Left colon (tissue), 1 donor: ENCODE measurements around a stretch of chr3.

DNA sequence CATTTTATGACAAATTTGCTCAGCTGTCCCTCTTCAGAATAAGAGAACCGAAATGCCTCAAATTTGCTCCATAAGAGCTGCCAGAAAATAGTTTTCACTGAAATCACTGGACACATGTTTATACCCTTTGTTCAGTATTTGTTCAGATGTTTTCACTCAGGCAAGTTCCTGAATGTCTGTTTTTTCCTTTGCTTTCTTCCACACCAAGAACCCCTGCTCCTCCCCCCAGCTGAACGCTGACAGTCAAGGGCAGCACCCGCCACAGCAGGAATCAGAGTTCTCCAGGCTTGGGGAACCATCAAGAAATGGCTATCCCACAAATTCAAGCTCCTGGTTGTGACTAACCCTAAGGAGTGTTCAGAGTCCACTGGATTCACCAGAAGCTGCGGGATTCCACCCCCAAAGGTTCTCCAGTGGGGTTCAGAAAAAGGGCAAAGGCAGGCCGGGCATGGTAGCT is 60.3 kb downstream of the XXYLT1 start:
- PRO-cap: no peak

DNA sequence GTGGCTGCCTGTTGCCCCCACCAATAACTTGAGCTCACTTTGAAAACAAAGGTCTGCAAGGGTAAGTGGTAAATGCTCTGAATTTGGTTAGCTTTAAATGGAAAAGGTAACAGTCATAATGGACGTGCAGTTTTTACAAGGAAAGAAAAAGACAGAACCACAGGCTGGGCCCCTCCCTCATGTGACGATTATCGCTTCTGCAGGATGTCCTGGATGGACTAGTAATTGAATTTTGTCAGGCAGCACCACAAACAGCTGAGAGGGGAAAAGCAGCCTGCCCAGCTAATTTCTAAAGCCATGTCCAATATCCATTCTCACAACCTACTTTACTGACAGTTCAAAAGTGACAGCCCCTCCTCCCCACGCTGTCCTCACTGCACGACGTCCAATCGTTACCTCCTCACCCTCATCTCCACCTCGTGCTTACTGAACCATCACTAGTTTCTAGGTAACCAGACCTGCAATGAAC is 27.3 kb downstream of the XXYLT1 start:
- PRO-cap: no peak

- PRO-cap: no peak
Observed at GRCh38 chr3:195329435-195330589, 58.9 kb upstream of the XXYLT1 start.

- PRO-cap: no peak
Observed at GRCh38 chr3:195393892-195394464, 48.8 kb downstream of the ACAP2 start.

DNA sequence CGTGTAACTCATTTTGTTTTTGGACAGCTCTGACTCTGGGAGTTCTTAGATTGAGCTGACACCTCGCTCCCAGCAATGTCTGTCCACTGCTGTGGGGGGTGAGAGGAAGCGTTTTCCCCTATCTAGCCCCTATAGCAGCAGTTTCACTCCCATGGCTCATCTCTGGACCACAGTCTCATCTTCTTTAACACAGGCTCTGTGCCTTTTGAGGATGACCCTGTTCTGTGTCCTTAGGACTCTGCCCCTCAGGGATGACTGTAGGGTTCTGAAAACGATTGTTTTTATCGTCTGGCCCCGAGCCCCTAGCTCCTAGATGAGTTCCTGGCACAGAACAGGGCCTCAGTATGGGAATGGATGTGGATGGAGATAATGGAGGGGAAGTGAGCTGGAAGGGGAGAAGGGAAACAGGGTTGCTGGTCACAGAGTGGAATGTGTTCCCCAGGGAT is 1.2 kb upstream of the PPP1R2 start:
- PRO-cap: no peak

DNA sequence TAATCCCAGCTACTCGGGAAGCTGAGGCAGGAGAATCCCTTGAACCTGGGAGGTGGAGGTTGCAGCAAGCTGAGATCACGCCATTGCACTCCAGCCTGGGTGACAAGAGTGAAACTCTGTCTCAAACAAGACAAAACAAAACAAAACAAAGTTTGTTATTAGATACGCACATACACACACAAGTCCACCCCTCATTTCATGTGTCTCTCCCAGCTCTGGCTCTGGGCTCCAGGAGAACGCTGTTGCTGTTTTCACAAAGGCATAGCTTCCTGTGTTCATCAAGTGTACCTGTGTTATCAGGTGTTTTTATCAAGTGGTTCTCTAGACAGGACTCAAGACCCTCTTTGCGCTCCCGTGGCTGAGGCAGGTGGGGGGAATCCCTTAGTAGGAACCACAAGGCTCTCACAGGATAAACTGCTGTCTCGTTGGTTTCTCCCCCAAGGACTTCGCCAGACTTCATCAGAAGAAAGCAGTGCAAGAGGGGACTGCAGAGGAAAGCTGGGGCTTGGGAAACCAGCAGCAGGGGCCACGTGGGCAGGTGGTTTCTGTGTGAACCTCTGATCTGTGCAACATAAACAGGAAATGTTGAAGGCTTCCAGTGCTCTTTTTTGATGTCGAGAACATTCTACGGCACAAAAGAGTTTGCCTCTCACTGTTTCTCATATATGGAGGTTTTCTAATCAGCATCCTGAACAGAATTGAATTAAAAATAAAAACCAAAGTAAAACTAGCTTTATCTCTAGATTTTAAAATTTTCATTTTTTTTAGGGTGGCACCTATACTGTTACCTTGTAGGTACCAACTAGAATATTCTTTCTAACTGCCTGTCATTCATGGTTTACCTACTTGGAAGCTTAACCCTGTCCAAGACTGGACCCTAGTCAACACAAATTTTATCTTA is 7.0 kb upstream of the PPP1R2 start:
- PRO-cap: no peak

DNA sequence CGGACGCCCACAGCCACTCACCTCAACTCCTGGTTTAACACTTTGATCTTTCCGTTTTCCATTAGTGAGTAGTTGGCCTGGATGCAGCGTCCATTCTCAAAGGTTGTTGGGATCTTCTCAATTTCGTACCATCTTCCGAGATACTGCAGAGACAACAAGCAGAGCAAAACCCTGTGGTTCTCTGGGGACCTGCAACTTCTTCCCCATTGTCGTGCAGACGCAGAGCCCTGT is 10.0 kb downstream of the APOD start:
- PRO-cap: no peak

DNA sequence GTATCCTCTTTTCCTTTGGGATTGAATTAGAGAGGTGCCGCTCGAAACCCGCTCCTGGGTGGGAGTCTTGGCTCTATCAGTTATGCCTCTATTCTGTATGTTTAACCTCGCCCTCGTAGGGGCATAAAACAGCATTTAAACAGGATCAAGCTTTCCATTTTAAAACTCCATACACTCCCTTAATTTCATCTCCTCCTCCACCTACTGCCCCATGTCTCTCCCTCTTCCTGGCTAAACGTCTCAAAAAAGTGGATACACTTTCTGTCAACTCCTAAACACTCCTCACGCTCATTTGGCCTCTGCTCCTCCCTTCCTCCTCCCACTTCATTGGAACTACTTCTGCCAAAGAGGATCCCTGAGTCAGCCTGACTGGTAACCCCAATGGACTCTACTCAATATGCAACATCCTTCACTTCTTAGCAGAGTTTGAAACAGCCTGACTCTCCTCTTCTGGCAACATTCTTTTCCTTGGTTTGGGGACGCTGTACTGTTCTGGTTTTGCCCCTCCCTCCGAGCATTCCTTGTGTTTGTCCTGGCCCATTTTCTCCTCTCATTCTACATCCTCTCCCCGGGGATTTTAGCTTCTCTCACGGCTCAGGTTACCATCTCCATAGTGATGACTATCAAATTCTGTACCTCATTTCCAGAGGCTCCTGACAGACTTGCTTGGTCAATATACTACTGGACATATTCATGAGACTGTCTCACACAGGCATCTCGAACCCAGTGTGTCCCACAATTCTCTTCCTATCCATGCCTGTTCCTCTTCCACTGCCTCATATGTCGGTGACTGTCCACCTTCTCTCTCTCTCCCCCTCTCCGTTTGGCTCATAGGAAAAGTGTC is 22.9 kb upstream of the MUC20 start:
- PRO-cap: no peak

GRCh38 chr3:195698526-195699612 is 21.9 kb upstream of the MUC20 start:
- PRO-cap: unidirectional peak, plus-strand start at chr3:195699152

DNA sequence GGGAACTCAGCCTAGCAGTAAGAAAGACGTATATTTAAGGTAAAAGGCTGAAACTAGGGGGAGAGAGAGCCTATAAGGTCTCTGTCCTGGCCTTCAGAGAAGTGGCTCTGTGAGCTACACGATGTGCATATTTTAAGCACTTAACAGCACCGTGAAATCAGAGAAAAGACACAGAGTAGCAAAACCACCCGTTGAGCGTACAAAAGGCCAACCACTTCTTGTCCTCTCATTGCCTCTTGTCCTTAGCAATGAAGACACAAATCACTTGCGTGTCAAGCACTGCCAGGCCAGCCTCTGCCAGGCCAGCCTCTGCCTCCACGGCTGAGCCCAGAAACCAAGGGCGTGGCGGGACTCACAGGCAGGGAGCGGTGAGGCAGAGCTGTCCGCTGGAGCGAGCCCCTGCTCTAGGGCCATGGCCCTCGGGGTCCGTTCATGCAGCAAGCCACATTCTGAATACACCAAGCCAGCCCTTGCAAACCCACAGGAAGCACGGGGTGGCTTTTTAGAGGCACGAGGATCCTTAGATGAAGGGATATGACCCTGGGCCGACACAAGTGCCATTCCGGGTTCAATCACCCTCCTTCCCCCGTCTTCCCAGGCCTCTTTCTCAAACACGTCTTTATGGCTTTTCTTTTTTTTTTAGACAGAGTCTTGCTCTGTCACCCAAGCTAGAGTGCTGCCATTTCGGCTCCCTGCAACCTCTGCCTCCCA is 4.0 kb downstream of the MUC4 start:
- PRO-cap: no peak

- PRO-cap: unidirectional peak, minus-strand start at chr3:195828406
Observed at GRCh38 chr3:195828340-195828626, 16.6 kb upstream of the MUC4 start.

DNA sequence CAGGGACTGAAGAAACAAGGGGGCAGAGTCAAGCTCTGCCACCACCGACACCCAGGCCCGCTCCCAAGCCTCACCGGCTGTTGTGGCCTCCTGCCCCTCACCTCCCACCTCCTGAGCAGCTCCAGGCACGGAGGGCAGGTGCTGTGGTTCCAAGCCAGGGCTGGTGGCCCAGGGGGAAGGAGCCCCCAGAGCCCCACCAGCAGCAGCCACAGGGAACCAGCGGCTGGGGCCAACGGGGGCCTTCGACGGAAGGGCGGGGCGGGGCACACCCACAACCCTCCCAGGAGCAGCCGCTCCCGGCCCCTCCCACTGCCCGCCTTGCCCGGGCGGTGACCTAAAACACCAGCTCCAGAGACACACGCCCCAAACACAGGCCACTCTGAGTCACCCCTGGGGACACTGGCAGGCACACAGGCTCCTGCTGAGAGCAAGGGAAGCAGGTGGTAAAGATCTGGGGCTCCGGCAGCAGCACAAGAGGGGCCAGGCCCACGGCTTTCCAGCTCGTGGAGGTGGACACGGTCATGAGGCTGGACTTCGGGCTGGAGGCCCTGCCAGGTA is 31.8 kb downstream of the TNK2 start:
- PRO-cap: bidirectional peak, plus-strand start at position 382 of the sequence, minus-strand start at position 244 of the sequence

GRCh38 chr3:195891401-195892016 is 16.8 kb downstream of the TNK2 start:
- PRO-cap: no peak

- PRO-cap: bidirectional peak, plus-strand start at chr3:195895994, minus-strand start at chr3:195895940; bidirectional peak, plus-strand start at chr3:195896193, minus-strand start at chr3:195896168
Observed at GRCh38 chr3:195895782-195896361, 12.5 kb downstream of the TNK2 start.

GRCh38 chr3:195944465-195945128 is 36.2 kb upstream of the TNK2 start:
- PRO-cap: no peak

DNA sequence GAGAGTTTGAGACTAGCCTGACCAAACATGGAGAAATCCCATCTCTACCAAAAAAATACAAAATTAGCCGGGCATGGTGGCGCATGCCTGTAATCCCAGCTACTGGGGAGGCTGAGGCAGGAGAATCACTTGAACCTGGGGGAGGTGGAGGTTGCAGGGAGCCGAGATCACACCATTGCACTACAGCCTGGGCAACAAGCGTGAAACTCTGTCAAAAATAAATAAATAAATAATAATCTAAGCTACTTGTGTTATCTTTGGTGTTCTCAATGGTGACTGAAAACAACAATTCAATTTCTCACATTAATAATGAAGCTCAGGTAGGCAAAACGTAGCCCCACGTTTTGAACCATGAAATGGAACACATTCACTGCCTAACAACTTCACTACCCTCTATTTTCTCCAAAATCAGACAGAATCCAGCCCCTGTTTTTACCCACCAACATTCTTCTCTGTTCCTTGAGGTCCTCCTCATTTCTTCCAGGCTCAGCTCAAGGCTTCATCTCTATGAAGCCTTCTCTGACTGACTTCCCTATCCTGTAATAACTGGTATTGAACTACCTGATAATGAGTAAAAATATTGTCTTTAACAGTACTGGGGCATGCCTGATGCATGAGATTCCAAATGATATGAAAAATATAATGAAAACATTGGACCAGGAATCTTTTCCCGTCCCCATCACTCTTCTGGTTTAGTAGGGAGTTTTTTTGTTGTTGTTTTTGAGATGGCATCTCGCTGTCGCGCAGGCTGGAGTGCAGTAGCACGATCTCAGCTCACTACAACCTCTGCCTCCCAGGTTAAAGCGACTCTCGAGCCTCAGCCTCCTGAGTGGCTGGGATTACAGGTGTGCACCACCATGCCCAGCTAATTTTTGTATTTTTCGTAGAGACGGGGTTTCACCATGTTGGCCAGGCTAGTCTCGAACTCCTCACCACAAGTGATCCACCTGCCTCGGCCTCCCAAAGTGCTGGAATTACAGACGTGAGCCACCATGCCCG is 2.2 kb downstream of the TFRC start:
- PRO-cap: no peak

DNA sequence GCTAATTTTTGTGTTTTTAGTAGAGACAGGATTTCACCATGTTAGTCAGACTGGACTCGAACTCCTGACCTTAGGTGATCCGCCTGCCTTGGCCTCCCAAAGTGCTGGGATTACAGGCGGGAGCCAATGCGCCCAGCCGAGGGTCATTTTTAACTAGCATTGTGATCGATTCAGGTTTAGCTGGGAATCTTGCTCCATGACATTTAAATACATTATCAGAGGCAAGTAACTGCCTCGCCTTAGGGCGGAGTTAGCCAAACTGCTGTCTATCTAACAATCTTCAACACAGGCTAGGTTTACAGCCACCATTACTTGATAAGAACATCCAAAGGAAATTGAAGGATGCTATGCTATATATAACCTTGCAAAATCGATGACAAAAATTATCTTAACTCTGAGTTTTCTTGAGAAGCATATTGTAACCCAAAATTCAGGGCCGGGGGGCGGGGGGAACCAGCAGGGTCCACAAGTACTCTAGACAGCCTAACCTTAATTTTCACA is 1.4 kb downstream of the TFRC start:
- PRO-cap: no peak

GRCh38 chr3:196425820-196426300 is 6.4 kb downstream of the UBXN7 start:
- PRO-cap: no peak

DNA sequence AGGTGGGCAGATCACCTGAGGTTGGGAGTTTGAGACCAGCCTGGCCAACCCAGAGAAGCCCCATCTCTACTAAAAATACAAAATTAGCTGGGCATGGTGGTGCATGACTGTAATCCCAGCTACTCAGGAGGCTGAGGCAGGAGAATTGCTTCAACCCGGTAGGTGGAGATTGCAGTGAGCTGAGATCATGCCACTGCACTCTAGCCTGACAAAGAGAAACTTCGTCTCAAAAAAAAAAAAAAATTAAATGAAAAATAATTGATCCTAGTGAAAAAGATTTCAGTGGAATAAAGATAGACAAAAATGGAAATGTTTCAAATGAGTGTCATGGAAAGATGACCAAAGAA is 15.8 kb upstream of the NRROS start:
- PRO-cap: no peak

GRCh38 chr3:196657610-196658347 is 18.3 kb downstream of the NRROS start:
- PRO-cap: no peak